GM19239 (cell line): ENCODE data around the genes CHIC2 and THEGL.

DNA sequence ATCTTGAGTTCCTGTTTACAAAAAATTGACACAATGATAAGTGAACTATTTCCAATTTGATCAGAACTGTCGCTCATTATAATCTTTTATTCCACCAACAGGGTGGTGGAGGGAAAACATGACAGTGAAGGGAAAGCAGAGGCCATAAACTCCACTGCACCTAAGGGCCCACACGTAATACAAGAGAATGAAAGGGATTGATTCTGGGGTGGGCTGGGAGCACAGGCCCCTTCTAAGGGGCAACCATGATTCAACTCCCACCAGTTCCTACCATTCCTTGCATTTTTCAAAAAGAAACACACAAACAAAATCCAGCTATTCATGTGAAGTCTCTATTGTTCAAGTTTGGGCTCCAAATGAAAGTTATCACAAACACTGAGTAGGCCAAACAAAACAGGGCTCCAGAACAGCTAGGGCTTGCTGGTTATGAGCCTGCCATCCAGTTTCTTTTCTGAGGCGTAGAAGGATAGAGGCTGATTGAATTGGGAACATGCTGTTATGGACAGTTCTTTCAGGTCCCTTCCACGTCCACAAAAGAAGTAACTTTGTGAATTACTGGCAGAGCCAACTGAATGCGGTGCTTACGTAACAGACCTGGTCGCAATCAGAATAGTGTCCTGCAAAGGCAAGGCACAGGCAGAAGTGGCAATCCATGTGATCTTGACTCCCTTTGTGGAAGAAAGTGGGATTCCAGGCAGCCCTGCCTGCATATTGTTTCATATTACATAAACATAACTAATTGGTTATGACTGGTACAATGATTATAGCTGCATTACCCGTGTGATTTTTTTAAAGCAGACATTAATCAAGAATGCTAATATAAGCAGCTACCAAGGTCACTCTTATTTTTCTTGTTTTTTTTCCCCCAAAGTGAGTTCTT is 244.5 kb downstream of the SCFD2 start:
- RRBS, result no CpG with 5 or more reads among the region's 8 CpGs

DNA sequence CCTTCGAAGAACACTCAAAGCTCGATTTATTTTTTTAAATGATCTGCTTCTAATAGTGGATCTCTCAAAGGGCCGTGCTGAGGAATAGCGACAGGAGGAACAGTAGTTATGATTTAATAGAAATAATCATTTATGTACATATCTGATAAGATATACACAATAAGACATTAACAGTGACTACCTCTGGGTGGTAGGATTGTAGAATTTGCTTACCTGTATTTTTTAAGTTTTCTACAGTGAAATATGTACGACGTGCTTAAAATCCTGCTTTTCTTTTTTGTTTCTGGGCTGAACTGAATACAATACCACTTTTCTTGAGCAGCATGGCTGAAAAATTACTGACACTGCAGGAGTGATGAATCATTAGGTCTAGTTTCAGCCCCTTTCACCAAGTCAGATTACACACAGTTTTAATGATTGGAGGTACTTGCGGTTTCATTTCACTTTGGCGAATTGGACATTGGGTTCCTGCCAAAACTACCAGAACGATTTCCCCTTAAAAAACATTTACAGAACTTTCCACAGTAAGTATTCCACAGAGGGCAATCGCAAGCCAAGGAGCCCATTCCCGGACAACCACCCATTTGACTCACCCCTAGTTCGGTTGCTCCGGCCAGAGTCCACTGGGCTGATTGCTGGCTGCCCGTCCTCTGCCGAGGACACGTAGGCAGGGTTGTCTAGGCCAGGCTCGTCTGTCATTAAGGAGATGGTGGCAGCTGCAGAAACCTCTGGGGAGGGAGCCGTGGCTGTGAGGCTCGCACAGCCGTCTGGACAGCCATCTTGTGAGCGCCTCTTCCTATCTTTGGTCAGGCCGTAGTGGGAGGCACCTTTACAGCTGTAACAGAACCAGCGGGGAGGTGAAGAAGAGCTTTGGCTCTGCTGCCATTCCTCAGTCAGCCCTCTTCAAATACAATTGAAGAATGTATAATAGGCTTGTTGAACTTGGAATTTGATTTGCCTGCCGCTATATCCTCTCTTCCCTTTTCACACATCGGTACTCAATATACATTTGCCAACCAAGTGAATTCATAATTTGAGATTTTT is 83.6 kb downstream of the LNX1 start:
- RRBS, result no CpG with 5 or more reads among the region's 25 CpGs

DNA sequence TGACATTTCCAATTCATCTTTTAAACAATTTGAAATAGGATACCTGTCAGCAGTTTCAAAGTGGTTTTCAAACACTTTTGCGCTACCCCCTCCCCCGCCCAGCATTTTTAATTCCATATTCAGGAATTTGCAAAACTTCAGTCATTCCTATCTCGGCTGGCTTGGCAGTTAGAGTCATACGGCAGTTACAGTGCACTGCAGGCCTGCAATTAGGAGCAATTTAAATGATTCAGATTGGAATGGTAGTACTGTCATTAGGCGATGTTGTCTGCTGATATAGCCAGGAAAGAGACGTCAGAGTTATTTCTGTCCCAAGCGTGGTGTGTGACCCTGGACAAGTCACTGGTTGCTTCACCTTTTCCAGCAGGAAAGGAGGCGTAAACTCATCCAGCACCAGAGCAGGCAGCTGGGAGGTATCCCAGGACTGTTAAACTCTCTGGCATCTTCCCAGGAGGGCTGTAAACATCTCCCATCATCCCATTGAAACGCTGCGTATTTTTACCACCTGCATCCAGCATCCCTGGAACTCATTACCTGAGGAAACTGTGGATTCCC is 790 bp upstream of the LNX1 start:
- RRBS, result no CpG with 5 or more reads among the region's 10 CpGs

- RRBS, result 2% methylated on average over 16 of the region's 92 CpGs
Observed at GRCh38 chr4:54064223-54065029, at the start of gene CHIC2. CHIC2 (minus strand) TSS chr4:54064605.

- RRBS, result no CpG with 5 or more reads among the region's 27 CpGs
Observed at GRCh38 chr4:54539410-54540064, 118.2 kb upstream of the KIT start.

GRCh38 chr4:54658236-54659285 is 804 bp downstream of the KIT start:
- RRBS, result 2% methylated on average over 28 of the region's 92 CpGs

- RRBS, result no CpG with 5 or more reads among the region's 2 CpGs
Observed at GRCh38 chr4:55261238-55261461, 84.9 kb upstream of the SRD5A3 start.

- RRBS, result no CpG with 5 or more reads among the region's 4 CpGs
Observed at GRCh38 chr4:55433611-55434462, 38.1 kb downstream of the TMEM165 start.

DNA sequence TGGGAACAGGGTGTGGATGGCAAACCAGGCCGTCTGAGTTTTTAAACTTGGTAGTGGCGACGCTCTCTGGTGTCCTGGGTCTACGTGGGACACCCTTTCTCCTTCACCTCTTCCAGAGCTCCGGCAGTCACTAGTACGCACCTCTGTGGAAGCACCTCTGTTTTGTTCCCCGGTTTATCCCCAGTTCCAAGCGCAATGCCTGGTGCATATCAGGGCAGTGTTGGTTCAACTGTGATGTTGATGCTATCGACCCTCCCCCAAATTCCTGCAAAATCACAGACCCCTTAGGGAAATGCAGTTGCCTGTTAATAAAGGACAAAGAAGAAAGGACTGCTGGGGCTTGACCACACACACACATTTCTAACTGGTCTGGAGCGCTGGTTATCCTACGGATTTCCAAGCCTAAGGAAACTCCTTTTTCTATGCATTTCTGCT is 480 bp upstream of the NMU start:
- RRBS, result 23% methylated on average over 2 of the region's 11 CpGs

GRCh38 chr4:55947272-55948361 is 1.1 kb upstream of the CEP135 start:
- RRBS, result no CpG with 5 or more reads among the region's 10 CpGs

DNA sequence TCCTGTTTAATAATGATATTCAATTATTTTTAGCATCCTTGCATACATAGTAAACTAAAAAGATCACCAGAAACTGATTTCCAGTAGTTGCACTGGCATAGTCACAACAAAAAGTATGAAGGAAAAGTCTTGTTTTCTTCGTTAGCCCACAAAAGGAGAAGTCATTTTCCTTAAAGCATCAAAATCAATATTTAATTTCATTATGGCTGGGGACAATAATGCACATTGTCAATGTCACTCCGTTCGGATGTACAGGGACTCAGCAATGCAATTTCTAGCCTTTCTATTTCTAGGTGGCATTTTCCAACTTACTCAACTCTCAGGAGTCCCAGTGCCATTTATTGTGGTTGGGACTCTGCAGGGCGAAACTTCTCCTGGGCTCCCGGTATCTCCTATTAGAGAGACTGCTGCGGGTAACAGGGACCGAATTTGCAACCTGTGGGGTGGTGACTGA is 562 bp upstream of the CRACD start:
- RRBS, result no CpG with 5 or more reads among the region's 7 CpGs

DNA sequence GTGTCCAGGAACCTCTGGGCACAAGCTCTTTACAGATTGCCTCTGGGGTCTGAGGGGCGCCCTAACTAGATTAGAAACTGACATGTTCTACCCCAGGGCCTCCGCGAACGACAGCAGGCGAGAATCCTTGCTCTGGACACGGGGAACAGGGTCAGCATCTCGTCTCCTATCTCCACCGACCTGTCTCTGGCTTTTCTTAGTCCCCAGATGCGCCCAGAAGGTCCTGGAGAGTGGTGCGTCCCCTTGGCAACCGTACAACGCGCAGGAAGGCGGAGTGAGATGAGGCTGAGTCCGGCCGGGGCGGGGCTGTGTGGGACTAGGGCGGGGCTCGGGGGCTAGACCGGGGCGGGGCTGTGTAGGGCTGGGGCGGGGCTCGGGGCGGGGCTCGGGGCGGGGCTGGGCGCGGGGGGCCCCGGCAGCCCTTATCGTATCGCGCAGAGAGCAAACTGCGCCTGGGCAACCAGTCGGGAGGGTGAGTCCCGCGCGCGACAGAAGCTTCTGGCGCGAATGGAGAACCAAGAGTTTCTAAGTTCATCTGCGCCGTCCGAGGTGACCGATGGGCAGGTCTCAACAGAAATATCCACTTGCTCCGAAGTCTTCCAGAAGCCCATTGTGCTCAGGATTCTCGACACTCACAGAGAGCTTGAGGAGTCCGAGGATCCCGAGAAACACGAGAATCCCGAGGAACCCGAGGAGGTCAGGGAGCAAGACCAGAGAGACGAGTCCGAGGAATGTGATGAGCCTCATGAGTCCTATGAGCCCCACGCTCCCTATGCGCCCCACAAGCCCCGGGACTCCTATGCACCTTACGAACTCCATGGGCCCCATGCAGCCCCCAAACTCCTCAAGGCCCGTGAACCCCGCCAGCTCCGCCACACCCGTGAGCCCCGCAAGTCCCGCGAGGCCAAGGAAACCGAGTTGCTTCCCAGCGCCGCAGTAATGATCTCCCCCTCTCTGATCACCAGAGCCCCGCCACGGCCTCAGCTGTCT is at the start of gene THEGL:
THEGL (plus strand) TSS at position 437 of the 990 bp plus-strand sequence.
- RRBS, result 3% methylated on average over 11 of the region's 69 CpGs

GRCh38 chr4:56655597-56655910 is 25.5 kb downstream of the HOPX start:
- RRBS, result 0% methylated on average over 6 of the region's 33 CpGs

DNA sequence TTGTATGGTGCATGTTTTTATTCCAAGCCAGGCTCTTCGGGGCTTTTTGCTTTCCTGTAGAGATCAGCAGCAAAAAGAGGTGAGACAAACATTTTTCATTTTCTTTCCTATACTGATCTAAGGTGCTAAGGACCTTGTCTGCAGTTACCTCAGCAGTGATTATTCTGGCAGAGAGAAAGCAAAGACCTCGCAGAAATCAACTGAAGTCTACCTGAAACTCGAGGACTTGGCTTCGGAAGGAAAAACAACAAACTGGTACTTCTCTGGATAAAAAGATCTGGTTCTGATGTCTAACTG is 22.5 kb upstream of the HOPX start:
- RRBS, result no CpG with 5 or more reads among the region's 4 CpGs

- RRBS, result no CpG with 5 or more reads among the region's 13 CpGs
Observed at GRCh38 chr4:56843329-56843798, 21.9 kb upstream of the SPINK2 start.

GRCh38 chr4:57030001-57030514 is 51.4 kb downstream of the POLR2B start:
- RRBS, result no CpG with 5 or more reads among the region's 7 CpGs

GRCh38 chr4:57080597-57081208 is 29.5 kb downstream of the IGFBP7 start:
- RRBS, result no CpG with 5 or more reads among the region's 5 CpGs

DNA sequence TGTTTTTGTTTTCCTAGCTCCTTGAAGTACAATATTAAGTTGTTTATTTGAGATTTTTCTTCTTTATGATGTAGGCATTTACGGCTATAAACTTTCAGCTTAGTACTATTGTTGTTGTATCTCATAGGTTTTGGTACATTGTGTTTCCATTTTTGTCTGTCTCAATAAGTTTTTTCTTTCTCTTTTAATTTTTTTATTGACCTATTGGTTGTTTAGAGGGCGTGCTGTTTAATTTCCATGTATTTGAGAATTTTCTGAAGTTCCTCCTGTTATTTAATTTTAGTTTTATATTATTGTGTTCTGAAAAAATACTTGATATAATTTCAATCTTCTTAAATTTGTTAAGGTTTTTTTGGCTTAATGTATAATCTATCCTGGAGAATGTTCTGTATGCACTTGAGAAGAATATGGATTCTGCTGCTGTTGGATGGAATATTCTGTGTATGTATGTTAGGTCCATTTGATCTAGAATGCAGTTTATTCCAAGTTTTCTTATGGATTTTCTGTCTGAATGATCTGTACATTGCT is 341.1 kb upstream of the IGFBP7 start:
- RRBS, result no CpG with 5 or more reads among the region's 2 CpGs

GRCh38 chr4:58163015-58163669 is 1053.0 kb upstream of the IGFBP7 start:
- RRBS, result no CpG with 5 or more reads among the region's 7 CpGs